ENCODE measurements around a stretch of chr2.

- PRO-cap = no peak
These were observed 89.5 kb downstream of the ZFP36L2 start for GRCh38 chr2:43136643-43137468.

- PRO-cap = no peak
These were observed 70.4 kb downstream of the ZFP36L2 start for GRCh38 chr2:43155817-43156528.

DNA sequence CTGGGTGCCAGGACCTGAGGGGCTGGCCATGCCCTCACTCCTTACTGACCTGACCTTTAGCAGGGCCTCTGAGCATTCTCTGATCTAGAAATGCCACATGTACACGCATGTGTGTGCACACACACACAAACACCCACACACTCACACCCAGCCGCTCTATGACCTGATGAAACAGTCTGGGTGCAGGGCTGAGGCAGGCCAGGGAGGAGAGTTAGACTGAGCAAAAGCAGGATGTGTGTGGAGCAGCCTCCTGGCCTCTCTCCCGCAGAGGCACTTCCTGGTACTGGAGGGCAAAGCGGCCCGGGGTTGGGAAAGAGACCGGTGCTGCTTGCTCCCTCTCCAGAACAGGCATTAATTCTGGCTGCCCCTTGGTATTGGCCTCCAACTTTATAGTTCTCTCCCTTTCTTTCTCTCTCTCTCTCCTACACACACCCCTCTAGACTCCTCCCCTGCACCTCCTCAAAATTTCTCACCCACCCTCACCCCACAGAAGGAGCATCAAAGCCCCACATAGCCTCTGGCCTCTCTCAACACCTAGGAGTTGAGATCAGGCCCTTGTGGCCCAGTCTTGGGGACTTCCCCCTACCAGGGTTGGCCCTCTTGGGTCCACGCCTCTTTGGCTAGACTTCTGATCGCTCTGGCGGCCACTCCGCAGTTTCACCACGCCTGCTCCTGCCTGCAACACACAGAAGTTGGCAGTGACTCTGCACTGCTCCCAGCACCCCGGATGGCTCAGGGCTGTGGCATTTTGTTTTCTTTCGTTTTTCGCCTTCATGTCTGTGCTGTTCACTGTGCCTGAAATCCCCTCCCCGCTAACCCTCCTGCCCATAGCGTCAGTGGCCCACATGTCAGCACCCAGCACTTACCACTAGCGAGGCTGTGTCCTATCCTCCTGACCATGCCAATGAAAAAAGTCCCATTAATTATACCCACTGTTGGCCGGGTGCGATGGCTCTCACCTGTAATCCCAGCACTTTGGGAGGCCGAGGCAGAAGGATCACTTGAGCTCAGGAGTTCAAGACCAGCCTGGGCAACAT, 67.6 kb downstream of the ZFP36L2 start:
- PRO-cap = unidirectional peak, plus-strand start at position 293 of the sequence; bidirectional peak, plus-strand start at position 718 of the sequence, minus-strand start at position 543 of the sequence

DNA sequence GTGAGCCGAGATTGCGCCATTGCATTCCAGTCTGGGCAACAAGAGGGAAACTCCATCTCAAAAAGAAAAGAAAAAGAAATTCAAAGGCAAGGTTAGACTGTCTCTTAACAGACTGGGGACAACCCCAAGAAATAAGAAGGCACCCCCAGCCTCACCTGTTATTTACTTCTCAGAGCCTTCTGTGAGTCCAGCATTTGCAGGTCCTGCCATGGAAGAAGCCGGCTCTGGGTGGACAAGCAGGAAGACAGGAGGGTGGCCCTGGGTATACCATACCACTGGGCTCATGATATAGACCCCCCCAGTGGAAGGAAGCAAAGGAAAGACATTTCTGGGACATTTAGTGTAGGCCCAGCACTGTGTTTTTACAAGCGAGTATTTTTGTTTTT, 52.5 kb downstream of the ZFP36L2 start:
- PRO-cap = no peak

DNA sequence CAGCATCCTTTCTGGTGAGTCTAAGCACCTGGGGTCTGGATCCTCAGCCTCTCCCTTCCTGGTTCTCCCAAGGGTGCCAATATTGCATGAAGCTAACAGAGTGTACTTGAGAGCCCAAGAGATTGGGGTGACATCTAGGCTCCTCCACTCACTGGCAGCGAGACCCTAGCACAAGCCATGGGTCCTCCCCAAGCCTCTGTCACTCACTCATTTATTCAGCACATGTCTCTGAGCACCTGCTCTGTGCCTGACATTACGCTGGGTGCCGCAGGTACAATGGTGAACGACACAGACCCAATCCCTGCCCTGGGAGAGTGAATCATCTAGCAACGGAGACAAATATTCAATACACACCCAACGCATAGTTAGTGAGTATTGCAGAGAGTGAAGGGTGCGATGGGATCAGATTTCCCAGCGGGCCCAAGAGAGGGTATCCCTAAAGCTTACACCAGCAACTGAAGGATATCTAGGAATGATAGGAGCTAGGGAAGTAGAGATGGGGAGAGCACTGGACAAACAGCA, 45.6 kb downstream of the ZFP36L2 start:
- PRO-cap = no peak

- PRO-cap = bidirectional peak, plus-strand start at chr2:43222074, minus-strand start at chr2:43222016
These were observed 4.6 kb downstream of the ZFP36L2 start for GRCh38 chr2:43221624-43222364.

DNA sequence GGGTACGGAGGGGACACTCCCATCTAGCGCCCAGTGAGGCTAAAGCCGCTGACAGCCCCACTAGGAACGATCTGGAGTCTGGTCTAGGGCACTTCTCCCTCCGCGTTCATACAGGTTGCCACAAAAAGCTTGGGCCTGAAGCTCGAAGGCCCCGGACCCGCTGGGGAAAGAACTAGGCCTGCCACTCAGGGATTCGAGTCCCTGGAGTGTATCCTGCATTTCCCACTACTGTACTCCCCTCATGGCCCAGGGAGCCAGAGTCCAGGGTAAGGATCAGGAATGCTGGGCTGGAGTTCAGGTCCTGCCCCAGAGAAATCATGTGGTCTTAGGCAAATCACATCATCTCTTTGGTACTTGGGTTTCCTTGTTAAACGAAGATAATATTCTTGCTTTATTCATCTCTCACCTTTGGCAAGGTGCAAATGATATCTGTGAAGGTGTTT, 1.4 kb upstream of the ZFP36L2 start:
- PRO-cap = bidirectional peak, plus-strand start at position 63 of the sequence, minus-strand start outside the sequence

DNA sequence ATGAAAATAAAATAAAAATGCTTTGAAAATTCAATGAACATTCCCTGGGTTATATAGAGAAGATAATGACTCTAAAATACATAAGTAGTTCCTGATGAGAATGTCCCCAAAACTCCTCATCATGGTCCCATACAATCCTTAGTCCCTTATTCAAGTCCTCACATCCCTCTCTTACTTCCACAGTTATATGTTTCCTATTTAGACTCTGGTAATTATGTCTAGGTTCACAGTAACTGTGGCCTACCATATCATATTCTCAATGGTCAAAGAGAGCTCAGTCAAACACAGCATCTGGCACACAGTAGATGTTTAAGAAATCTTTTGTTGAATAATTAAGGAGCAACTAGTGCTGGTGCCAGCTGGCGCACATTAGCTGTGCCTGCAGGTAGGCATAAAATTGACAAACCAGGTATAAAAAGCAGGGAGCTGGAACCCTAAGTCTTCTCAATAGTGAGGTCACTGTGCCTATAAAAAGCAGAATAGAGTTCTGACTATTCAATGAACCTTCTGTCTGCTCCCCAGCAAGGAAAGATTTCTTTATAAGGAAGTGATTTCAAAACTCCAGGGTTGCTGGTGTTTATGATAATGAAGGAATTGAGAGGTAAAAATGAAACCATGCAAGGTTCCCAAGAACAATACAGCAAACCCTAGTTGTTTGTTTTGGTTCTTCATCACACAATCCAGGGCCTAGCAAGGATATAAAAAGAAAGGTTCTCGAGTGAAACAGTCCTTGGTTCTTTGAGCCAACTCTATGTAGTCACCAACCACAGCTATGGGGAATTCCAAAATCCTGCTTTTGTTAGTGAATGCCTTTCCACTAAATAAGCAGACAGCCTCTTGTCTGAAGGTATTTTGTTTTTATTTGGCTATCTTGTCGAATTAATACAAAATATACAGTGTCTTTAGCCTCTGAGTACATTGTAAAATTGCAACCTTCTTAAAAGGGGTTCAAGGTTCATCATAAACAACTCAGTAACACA, 76.1 kb downstream of the THADA start:
- PRO-cap = no peak

GRCh38 chr2:43790015-43790484, 16.2 kb downstream of the DYNC2LI1 start:
- PRO-cap = no peak

- PRO-cap = no peak
These were observed 3.1 kb downstream of the ABCG8 start for GRCh38 chr2:43841999-43842183.

DNA sequence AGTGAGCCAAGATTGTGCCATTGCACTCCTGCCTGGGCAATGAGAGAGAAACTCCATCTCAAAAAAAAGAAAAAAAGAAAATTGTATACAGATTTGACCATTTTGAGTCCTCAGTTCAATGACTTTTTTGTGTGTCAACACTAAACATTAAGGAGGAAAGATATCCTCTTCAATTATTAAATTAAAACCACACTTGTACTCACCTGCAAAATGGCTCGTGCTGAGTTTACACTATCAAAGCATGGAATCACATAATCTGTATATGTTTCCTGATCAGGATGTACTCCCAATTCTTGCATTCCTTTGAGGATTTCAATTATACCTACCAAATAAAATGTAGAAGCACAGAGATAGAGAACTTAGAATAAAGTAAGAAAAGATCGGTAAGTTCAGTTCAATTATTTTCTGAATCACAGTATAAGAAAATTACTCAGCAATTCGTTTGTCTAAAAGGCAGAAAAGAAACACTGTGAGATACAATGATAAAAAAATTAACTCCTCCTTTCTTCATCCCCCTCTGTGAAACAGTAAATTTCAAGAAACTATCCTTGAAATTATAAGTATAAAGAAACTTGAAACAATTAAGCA, 32.3 kb downstream of the LRPPRC start:
- PRO-cap = no peak

DNA sequence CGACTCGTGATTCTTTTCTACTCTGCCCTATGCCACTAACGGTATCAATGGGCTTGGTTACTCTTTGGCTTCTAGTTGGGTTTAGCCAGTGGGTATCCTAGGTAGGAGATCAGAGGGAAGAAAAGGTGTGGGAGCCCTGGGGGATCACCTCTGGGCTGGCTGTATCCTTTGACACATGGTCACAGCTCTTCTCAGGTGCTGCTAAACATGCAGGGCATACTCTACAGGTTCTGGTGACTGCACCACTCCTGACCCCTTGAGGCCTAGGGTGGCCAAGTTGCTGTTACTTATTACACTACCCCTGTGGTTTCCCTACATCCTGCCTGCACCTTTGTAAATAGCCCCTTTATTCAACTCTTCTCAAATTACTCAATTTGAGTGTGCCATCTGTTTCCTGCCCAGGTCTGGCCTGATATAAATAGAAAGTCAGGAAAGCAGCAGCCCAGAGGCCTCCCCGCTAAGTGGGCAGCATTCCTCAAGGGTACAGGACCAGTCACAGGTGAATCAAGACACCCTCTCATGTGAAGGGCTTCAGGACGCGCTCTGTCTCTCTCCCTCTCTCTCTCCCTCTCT, 78.2 kb upstream of the PPM1B start:
- PRO-cap = no peak

DNA sequence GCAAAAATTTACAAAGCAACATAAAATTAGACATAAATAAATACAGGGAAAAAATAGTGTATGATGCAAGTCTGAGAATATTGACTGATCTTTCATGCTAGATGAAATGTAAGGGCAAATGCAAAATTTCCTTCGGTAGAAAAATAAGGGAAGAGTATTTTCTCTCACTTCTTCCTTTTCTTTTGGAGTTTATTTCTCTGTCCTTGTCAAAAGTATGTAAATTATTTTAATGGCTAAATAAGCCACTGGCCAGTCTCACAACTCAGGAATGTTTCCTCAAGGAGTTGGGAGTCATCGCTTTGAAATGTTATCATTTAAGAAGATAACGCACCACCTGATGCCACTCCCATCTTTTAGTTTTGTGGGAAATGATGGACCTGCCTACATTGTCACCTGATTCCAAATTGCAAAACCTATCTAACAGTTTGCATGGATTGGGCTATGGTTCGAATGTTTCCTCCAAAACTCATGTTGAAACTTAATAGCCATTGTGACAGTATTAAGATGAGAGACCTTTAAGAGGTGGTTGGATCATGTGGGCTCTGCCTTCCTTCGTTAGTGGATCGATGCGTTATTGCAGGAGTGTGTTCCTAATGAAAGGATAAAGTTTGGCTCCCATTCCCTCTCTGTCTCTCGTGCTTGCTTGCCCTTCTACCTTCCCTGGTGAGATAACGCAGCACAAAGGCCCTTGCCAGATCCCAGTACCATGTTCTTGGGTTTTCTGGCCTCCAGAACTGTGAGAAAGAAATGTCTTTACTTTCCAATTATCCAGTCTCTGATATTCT, 32.4 kb upstream of the PPM1B start:
- PRO-cap = no peak

DNA sequence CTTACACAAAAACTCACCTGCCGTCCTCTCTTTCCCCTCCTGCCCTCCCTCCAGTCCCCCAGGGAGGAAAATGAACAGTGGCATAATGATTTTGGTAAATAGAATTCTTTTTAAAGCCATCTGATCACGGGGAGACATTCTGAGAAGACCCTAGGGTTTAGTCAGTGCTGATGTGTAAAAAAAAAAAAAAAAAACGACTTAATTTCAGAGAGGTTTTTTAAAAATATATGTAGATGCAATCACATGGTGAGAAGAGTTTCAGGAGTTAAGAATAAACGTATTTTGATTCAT, 135.1 kb upstream of the SIX3 start:
- PRO-cap = no peak

GRCh38 chr2:44938630-44939703, 2.5 kb upstream of the SIX3 start:
- PRO-cap = no peak

- PRO-cap = unidirectional peak, minus-strand start at chr2:45242529
These were observed 233.2 kb upstream of the SIX2 start for GRCh38 chr2:45242436-45242779.

- PRO-cap = no peak
These were observed 280.4 kb downstream of the SRBD1 start for GRCh38 chr2:45330748-45330990.

DNA sequence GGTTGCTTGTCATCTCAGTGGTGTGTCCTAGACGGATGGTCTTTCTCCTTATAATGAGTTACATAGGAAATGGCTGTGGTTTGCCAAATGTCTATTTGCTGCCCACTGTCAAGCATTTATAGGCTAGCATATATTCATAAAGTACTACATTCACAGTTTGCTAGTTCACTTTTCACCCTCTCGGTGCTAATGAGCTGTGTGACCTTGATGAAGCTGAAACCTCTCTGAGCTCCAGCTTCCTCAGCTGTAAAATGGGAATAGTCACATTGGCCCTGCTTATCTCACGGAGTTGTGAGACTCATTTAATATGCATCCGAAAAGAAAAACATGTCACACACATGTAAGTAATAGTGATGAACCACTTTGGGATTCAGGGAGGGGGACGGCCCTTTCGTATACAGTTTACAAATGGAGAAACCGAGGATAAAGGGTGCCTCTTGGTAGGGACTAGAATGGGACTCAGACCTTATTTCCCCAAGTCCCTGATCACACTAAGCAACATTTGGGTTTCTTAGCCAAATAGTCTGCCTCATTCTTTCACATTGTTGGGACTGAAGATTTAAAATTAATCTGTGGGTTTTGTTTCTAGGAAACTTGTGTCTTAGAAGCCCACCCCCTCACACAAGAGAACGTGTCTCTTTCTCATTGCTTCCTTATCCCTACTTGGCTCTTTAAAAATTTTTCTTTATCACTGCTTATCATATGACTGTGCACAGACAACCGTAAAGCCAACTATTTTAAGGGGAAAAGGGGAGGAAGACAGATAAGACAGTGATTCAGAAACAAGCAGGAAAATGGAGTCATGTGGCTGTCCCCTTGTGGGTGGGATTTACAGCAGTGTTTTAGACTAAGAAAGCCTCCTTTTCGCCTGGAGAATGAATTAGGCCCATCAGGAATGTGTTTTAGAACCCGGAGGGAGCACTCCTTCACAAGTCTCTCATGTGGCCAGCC, 17.3 kb downstream of the PRKCE start:
- PRO-cap = no peak

DNA sequence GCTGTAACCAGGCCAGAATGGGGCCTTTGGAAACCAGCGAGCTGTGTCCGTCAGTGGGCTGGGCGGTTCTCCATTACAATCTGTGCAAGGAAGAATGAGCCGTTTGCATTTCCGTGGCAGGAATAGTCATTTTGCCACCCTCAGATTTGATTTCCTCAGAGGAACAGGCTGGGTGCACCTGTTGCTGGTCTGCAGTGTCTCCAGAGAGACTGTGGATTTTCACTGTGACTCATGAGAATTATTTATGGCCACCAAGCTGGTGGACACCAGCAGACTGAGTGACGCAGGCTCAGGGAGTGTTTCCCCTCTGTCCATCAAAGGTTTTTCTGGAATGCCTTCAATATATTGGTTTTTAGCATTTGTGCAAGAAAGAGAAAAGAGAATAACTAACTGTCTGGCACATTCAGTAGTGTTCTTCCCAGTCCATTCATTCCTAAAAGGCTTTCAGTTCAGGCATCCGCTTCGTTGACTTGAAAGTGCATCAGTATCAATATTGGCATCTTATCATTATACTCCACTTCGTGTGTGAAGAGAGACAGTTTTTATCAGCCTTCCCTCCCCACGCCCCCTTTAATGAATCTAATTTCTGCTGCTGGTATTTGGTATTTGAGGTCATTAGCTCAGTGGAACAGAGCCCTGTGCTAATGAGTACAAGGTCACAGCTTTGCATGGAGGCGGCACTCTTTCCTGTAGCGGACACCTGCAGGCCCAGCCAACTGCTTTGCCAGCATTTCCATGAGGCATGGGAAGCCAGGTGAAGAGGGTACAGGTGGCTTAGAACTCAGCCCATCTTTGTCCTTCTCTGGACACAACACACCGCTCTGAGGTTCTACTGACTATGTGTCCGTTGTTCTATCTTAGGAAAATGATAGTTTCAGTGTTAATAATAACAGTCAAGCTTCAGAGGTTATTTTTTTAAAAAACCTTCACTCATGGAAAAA, 39.9 kb downstream of the PRKCE start:
- PRO-cap = unidirectional peak, minus-strand start at position 211 of the sequence

- PRO-cap = no peak
These were observed 78.3 kb downstream of the PRKCE start for GRCh38 chr2:45729434-45730477.